Trachea (tissue), 1 donor: ENCODE results near the genes IFNA7 and CDKN2A.

DNA sequence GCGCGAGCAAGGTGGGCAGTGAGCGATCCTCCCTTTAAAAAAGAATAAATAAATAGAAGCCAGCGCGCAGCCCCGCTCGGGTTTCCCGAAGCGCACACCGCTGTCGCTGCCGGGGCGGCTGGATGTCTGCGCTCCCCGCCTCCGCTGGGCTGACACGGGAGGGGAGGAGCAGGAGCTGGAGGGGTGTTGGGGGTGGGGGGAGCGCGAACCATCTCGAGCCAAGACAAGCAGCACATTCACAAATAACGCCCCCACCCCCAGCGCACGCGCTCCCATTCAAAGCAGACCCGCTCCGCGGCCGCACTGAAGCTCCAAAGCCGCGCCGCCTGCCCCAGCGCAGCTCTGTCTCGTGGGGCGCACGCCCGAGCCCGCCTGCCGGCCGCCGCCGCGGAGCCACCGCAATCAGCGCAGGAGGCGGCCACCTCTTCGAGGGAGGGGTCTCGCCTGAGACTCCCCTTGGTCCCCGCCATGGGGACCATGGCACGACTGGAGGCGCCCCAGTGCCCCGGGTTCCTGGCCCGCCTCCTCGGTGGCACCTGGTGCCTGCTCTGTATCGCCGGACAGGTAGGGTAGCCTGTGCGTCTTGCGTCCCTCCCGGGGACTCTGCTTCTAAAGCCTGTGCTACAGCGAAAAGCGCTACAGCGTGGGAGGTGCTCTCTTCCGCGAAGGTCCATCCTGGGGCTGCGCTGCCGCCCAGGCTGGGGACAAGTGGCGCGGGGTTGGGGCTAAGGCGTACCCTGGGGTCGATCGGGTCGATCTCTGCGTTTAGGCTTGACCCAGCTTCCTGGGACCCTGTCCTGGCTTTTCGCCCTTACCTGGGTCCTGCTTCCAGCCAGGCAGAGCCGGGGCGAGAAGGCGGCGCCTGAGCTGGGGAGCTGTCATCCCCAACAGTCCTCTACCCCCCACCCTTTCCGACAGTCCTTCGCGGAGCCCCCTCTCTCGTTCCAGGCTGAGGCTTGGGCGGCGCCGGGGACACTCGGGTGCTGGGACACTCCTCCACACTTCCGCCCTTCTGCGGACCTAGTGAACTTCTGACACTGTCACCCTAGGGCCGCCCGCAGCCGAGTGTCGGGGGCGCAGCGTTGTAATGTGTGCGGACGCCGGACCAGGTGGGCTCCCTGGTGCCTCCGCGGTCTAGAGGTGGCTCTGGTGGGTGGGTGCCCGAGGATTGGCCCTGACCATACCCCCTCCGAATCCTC, 327.9 kb downstream of the SH3GL2 start:
- PRO-cap, result no peak

- PRO-cap, result no peak
Observed at GRCh38 chr9:18184944-18185513, 288.9 kb upstream of the ADAMTSL1 start.

GRCh38 chr9:18393112-18393706, 80.7 kb upstream of the ADAMTSL1 start:
- PRO-cap, result no peak

- PRO-cap, result bidirectional peak, plus-strand start at chr9:18490927, minus-strand start at chr9:18490764
Observed at GRCh38 chr9:18490340-18491170, 16.6 kb downstream of the ADAMTSL1 start.

GRCh38 chr9:18785465-18785816, 247.6 kb downstream of the SAXO1 start:
- PRO-cap, result no peak

DNA sequence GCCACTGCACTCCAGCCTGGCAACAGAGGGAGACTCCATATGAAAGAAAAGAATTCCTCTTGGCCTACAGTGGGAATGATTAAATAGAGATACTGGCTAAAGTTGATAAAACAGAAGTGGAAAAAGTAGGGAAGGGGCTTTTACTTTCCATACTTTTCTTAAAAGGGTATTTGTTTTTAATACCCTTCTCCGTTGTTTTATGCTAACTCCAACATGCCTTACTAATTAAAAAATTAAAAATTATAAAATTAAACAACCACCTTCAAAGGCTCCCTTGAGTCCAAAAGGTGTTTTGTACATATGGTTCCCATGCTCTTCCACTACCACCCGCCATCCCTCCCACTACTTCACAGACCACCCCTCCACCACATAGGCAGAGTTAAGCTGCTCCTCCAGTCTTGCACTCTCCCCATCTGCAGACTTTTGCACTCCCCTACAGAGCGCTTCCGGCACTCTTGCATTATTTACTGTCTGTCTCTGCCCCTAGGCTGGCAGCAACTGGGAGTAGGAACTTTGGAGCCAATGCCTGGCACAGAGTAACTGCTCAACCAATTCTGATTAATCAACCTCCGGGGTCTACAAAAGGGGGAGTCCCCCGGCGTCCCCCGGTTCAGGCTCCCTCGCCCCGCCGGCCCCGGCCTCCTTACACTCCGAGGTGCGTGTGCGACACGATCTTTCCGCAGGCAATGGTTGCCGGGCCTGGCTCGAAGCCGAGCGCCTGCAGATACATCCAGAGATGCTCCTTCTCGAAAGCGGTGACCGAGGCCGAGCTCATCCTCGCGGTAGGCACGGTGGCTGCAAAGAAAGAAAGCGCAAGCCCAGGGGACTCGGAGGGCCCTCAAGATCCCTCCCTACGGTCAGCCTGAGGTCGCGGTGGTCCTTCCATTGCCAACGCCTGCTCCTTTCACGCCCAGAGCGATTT, 566 bp downstream of the HAUS6 start:
- PRO-cap, result no peak

DNA sequence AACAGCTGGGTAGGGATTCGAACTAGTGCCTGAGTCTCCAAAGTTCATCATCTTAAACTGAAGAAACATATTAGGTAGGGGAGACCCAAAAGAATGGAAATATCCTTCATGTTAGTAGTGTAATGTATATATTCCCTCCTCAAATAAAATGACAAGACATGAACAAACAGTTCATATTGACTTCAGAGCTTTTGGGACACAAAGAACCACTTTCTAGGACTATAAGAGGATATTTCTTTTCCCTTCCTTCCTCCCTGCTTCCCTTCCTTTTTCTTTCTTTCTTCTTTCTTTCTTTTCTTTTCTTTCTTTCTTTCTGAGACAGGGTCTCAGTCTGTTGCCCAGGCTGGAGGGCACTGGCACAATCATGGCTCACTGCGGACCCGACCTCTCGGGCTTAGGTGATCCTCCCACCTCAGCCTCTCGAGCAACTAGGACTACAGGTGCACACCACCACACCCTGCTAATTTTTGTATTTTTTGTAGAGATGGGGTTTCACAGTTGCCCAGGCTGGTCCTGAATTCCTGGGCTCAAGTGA, 10.4 kb downstream of the PLIN2 start:
- PRO-cap, result no peak

GRCh38 chr9:19202435-19202816, 28.1 kb upstream of the DENND4C start:
- PRO-cap, result no peak

- PRO-cap, result no peak
Observed at GRCh38 chr9:19342912-19343340, 37.1 kb downstream of the RPS6 start.

- PRO-cap, result no peak
Observed at GRCh38 chr9:20551216-20551815, 71.0 kb downstream of the MLLT3 start.

DNA sequence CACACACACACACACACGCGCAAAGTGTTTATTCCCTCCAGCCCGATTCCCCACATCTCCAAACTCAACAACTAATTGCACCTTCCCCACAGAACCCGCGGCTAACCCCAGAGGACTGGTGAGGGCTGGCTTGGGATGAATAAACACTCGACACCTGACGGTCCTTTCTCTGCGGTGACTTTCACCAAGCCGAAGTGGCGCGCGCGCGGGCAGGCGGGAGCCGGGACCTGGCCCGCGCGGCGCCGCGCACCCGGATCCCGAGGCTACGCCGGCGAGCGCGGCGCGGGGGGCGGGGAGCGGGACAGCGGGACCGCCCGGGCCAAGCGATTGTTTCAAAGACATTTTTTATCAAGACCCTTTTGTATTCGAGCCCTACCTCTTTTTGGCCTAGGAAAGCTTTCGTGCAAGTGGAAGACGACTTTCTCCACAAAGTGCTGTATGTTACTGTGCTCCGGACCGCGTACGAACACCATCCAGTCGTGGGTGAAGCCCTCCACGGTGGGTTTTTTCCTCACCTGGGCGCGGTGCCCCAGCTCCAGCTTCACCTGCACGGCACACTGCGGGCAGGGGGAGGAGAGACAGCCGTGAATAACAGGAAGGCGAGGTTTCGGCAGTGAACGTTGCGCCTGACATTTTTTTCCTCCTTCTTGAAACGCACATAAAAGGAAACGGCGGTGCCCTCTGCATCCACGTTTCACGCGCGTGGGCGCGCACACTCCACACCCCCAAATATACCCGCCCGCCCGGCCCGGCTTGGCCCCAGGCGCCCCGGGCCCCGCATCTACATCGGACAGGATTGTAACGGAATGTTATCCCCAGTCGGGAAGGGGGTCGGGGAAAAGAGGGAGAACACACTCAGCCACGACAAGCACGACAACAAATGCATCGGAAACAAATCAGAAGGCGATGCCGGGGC, 1.8 kb downstream of the MLLT3 start:
- PRO-cap, result unidirectional peak, plus-strand start at position 274 of the sequence

DNA sequence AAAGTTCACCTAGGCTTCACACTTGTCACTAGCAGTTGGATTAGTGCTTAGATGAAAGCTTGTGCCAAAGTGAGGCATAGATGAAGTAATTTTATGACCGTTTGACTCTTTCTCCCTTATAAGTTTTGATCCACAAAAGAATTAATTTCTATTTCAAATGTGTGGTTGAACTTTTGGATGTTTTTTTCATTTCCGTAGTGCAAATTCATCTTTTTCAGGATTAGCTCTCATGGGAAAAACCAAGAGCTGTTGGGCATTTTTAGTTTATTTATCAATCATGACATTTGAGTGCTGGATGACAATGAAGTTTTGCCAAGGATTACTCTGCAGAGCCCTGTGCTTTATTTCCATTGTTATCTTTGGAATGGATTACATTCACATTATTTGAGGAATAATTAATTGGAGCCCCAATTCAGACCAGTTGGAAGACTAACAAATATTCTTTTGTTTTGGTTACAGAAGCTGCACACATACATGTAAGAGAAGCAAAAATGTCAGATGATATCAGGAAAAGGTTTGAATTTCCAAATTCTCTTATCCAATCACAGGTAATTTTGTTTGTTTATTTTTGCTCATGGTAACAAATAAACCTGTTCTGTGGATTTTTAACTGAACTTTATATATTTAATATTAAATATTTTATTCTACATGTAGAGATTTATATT, 30.9 kb downstream of the FOCAD start:
- PRO-cap, result no peak

- PRO-cap, result no peak
Observed at GRCh38 chr9:21080172-21080378, 2.3 kb upstream of the IFNB1 start.

DNA sequence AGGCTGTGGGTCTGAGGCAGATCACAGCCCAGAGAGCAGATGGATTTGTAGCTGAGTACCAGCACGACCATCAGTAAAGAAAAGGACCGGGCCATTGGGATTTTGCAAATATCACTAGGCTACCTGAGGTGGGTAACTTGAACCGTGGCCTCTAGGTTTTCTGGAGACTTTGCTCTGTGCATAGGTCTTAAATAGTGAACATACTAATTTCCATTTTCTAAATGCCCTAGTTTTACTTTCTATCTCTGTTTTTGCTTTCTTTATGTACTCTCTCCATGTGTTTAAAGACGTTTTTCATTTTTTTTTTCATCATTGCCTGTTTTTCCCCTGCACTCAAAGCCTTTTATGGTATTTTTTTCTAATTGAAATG, at the start of gene IFNA7:
TSS of gene IFNA7 (minus strand) at position 135 of the 370 bp plus-strand sequence.
- PRO-cap, result no peak

DNA sequence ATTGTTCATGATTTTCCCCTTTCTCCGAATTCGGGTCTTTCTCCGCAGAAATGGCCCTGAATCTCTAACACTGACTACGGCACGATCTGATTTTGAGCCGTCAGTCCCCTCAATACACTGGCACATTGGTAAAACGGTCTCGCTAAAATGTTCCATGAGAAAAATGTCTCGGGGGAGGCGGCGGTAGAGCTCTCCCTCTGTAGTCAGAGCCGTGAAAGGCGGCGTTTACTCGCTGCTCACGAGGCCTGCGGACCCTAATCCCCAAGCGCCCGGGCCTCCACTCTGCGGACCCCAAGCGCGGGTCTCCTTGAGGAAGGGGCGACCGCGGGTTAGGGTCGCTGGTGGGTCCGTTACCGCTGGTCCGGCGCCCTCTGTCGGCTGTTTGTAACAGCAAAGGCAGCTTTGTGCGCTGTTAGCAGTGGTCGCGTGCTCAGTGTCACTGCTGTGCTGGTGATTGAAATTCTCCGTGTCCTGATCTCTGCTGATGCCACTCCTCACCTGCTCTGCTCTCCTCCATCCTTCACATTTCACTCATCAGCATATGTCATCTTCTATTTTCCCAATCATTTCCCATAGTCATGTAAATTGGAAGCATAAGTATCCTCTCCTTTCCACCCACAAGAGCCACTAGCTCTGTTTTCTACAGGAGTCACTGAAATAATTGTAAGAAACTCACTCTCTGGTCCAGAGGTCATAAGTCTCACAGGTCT, 10.9 kb upstream of the IFNA2 start:
- PRO-cap, result no peak

DNA sequence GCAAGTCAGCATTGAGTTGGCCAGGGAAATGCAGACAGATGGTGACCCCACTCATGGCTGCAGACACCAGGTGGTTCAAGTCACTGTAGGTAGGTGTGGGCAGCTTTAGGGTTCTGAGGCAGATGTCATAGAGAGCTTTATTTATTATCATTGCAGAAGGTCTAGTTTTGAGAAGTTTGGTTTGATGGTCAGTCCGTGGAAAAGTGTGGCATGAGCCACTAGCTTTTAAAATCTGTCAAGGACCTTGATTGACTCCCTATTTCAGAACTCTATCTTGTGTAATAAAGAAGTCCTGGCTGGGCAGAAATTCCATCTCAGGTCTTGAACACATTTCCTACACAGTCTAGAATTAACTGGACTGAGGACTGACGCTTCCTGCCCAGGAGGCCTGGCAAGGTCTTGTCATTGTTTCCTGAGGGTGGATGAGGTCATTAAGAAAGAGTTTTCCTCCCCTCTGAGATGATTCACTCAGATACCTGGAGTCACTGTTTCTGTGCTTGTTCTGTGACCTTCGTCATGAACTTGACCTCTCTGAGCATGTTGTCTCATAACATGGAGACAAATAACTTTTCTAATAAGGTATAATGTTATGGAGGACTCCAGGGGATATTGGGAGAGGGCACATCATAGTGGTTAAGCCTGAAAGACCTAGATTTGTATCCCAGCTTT, 9.9 kb downstream of the MTAP start:
- PRO-cap, result no peak

GRCh38 chr9:21836402-21836651, 33.9 kb downstream of the MTAP start:
- PRO-cap, result no peak

DNA sequence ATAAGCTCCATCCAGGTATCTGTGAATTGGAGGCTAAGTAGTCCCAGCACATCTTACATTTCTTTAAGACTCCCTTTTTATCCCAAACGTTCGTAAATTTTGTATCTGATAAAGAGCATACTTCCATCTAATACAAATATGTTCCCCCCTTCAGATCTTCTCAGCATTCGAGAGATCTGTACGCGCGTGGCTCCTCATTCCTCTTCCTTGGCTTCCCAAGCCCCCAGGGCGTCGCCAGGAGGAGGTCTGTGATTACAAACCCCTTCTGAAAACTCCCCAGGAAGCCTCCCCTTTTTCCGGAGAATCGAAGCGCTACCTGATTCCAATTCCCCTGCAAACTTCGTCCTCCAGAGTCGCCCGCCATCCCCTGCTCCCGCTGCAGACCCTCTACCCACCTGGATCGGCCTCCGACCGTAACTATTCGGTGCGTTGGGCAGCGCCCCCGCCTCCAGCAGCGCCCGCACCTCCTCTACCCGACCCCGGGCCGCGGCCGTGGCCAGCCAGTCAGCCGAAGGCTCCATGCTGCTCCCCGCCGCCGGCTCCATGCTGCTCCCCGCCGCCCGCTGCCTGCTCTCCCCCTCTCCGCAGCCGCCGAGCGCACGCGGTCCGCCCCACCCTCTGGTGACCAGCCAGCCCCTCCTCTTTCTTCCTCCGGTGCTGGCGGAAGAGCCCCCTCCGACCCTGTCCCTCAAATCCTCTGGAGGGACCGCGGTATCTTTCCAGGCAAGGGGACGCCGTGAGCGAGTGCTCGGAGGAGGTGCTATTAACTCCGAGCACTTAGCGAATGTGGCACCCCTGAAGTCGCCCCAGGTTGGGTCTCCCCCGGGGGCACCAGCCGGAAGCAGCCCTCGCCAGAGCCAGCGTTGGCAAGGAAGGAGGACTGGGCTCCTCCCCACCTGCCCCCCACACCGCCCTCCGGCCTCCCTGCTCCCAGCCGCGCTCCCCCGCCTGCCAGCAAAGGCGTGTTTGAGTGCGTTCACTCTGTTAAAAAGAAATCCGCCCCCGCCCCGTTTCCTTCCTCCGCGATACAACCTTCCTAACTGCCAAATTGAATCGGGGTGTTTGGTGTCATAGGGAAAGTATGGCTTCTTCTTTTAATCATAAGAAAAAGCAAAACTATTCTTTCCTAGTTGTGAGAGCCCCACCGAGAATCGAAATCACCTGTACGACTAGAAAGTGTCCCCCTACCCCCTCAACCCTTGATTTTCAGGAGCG, at the start of gene CDKN2A:
TSS of gene CDKN2A (minus strand) at position 575 of the 1,215 bp plus-strand sequence.
- PRO-cap, result unidirectional peak, minus-strand start at position 569 of the sequence

DNA sequence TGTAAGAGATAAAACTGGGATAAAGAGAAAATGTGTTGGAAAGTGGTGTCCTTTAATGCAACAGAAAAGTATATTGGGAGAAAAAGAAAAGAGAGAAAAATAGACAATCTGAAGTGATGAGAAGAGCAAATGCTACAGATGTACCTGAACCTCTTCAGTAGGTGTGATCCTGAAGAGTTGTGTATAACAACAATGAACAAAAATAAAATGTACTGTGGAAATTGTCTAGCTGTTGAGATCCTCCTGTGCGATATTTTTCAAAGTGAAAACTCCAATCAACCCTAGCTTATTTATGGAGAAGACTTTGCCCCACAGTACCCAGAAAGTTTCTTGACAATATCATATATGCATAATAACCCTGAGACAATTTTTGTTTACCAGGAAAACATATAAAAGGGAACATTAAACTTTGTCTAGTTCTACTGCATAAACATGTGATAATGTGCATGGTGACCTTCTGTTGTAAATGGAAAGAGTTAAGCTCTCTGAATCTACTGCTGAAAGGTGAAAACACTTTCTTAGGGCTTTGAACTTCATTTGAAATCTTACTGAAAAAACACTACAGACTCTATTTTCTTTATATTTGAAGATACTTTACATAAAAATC, 32.1 kb upstream of the CDKN2B start:
- PRO-cap, result no peak

DNA sequence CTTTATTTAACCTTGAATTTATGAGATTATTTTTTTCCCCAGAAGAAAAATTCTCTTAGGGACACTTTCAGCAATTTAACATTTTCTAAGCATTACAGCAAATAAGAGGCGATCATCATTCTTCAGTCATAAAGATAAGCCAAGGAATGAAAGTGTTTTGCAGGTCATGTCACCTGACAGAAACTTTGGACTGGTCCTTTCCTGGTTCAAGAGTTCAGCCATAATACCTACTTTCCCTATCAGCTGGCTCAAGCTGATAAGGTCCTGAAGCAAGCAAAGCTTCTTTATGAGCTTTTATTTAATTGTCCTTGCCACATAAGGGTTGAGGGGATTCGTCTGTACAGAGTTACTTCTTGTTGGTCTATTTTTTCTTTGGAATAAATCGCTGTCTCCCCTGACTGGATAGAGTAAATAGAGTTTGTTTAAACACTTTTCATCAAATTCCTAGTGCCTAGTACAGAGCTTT, 99.9 kb upstream of the CDKN2B start:
- PRO-cap, result no peak